Tibial artery (tissue), 1 donor: ENCODE measurements around a stretch of chr2.

DNA sequence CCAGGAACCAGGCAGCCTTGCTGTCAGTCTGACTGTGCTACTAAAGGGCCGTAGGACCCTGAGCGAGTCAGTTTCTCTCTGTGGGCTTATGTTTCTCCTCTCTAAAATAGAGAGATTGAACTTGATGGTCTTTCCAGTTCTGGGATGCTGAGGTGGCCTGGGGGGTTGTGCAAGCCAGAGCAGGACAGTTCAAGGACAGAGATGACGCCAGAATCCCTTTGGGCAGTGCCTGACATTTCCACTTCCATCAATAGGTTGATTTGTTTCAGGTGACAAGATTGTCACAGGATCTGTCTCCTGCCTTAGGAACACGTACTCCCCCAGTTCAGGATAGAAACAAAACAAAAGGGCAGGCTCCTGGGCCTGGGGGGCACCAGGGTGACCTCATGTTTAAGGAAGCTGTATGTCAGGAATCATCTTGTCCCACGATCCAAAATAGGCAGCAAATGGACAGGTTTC lies 82.0 kb downstream of the XDH start:
- PRO-cap: no peak

DNA sequence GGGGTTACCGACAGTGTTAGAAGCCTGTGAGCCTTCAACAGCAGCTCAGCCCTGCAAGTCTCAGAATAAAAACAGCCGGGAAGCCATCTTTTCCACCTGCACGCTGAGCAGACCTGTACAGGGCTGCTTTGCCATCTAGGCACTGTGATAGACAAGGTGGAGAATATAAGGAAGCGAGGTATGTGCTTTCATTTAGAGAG lies 49.1 kb downstream of the XDH start:
- PRO-cap: no peak

- PRO-cap: no peak
These were observed 2.4 kb downstream of the SRD5A2 start for GRCh38 chr2:31578154-31578924.

- PRO-cap: no peak
These were observed 127.2 kb upstream of the SRD5A2 start for GRCh38 chr2:31707984-31708212.

DNA sequence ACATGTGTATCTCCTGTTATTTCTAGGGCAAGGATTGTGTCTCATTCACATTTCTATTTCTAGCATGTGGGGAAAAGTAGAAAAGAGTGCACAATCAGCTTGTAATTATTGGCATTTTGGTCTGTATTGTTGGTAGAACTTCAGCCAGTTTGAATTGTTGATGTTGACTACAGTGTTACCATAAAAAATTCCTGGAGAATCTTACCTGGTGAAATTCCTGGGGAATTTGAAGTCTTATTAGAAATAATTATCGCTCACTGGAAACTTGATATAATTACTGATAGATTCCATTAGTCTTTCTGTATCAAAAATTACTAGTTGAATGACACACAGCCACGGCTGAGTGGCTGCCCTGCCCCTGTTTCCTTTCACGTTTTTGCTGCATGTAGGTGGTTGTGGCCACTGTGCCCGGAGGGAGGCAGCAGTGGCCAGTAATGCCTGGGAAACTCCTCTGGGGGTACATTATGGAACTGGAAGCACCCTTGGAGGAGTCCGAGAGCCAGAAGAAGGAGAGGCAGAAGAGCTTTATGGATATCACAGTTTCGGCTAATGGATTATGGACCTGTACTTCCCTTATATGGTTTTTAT lies 35.6 kb downstream of the SLC30A6 start:
- PRO-cap: no peak

DNA sequence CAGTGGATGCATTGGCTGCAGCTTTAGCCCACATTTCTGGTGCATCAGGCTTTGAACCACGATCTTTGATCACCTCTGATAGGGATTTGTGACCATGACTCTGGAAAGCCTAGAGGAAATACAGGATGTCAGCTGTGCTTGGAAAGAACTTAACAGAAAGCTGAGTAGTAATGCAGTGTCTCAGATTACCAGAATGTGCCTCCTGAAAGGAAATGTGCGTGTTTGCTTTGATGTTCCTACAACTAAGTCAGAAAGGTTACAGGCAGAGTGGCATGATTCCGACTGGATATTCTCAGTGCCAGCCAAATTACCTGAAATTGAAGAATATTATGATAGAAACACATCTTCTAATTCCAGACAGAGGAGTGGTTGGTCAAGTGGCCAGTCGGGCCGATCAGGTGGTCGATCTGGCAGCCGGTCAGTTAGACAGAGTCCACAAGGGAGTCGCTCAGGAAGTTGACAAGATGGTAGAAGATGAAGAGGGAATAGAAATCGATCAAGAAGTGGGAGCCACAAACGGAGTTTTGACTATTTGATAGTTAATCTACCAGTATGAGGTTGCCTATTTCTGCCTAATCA lies 37.9 kb downstream of the SLC30A6 start:
- PRO-cap: no peak

- PRO-cap: no peak
These were observed 40.4 kb downstream of the BIRC6 start for GRCh38 chr2:32397333-32397549.

DNA sequence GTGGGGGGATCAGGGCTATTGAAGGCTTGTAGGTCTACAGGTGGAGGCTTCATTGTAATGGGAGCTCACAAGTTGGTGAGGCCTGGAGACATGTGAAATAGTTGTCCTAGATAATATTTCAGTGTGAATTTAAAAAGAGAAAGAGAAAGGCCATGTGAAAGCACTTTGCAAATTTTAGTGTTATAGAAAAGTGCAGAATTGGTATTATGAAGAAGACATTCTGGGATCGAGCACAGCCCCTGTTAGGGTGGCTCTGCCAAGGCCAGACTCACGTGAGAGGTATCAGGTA lies 22.2 kb upstream of the LTBP1 start:
- PRO-cap: no peak

- PRO-cap: no peak
These were observed 162.0 kb downstream of the LTBP1 start for GRCh38 chr2:33108529-33109316.

DNA sequence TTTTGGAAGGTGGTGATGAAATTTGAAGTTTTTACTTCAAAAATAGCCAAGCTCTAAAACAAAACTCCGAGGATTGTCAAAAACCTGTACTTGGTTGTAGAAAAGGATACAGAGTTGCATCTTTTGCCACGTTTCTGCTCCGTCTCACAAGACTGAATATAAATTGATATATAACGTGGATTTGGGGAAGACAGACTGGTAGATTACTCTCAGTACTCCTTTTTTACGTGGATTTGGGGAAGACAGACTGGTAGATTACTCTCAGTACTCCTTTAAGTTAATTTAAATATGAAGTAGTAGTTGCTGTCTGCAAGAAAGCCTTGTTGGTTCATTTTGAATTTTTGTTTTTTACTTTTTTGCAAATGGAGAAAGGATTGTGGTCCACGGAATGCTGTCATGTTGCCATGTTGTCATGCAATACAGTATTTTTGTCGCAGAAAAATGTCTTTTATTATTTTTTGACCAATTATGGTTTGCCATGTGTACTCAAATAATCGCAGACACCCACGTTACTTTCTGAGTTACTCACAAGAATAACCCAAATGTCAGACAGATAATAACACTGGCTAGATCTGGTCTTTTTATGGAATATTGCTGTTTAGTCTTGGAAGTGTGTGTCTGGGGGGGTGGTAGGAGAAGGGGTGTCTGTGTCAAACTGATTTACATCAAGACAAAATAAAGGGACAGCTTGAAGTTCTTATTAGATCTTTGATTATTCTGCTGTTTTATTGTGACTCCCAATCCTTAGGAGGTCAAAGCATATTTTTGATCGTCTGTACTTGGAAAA lies 188.8 kb downstream of the LTBP1 start:
- PRO-cap: unidirectional peak, plus-strand start at position 89 of the sequence

- PRO-cap: no peak
These were observed 46.3 kb downstream of the FAM98A start for GRCh38 chr2:33552698-33553276.

GRCh38 chr2:33555028-33555802 lies 43.9 kb downstream of the FAM98A start:
- PRO-cap: unidirectional peak, minus-strand start at chr2:33555316

DNA sequence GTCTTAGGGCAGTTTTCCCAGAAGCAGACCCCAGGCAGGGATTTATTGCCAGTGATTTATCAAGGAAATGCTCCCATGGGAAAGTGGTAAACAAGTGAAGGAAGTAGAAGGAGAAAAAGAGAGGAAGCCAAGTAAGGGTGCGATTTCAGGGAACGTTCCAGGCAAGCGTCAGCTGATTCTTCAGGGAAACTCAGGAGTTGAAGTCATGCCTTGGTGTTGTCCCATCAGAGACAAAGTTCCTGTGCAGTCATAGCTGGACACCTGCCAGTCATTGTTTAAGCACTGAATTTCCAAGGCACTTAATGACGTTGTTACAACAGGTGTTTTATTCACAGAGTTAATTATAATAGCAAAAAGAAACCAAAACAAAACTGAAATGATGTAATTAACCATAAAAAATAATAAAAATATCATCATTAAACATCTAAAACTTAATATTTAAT lies 381.8 kb upstream of the CRIM1 start:
- PRO-cap: no peak

DNA sequence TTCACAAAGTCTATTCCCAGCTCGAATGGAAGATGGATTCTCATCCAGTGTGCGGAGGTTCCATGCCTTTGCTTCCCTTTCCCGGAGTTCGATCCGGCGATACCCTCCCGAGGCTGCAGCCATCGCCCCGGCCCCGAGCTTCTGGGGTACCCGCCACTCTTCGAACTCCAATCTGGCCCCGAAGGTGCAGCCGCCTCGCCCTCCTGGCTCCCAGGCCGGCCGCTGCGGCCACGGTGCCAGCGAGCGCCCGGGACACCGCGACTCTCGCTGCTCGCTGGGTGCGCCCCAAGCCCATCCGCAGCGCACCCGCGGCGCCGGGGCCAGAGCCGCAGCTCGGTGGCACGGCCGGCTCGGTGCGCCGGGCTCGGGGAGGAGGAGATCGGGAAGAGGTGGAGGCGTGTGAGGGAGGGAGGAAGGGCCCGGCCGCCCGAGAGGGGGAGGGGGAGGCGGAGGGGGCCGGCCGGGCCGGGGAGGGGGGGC lies 365 bp upstream of the CRIM1 start:
- PRO-cap: bidirectional peak, plus-strand start outside the sequence, minus-strand start at position 389 of the sequence

GRCh38 chr2:36414430-36414918 lies 58.9 kb downstream of the CRIM1 start:
- PRO-cap: no peak

- PRO-cap: no peak
These were observed 114.0 kb downstream of the CRIM1 start for GRCh38 chr2:36469568-36470037.

- PRO-cap: no peak
These were observed 117.5 kb downstream of the CRIM1 start for GRCh38 chr2:36472987-36473580.

- PRO-cap: no peak
These were observed 51.1 kb downstream of the FEZ2 start for GRCh38 chr2:36546796-36547305.

- PRO-cap: no peak
These were observed 49.7 kb downstream of the FEZ2 start for GRCh38 chr2:36548063-36548893.

DNA sequence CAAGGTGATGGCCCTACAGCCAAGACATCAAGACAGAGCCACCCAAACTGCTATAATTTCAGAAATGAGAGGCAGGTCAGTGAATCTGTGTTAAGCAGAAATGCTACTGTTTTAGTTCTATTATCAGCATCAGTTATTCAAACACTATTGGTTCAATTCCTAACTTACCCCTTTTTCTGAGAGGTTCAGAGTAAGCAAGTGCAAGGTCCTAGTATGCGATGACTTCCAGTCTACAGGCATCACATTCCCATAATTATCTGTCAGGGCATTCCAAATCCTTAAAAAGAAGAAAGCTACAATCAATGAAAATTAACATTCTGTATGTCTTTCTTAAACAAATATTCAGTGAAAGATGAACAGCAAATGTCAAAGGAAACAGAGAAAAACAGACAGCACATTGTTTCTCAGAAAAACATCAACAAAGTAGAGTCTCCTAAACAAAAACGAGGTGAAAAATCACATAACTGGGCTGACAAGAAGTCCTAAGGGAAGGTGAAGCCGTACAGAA lies 7.2 kb downstream of the FEZ2 start:
- PRO-cap: no peak